Mesenchymal stem cell of the bone marrow (primary cell): ENCODE results near the genes PSG7, PSG9 and ZNF575.

- CAGE, long polyA plus RNA: no peak
Measured at GRCh38 chr19:42074701-42075938, 846 bp upstream of the ZNF574 start.

DNA sequence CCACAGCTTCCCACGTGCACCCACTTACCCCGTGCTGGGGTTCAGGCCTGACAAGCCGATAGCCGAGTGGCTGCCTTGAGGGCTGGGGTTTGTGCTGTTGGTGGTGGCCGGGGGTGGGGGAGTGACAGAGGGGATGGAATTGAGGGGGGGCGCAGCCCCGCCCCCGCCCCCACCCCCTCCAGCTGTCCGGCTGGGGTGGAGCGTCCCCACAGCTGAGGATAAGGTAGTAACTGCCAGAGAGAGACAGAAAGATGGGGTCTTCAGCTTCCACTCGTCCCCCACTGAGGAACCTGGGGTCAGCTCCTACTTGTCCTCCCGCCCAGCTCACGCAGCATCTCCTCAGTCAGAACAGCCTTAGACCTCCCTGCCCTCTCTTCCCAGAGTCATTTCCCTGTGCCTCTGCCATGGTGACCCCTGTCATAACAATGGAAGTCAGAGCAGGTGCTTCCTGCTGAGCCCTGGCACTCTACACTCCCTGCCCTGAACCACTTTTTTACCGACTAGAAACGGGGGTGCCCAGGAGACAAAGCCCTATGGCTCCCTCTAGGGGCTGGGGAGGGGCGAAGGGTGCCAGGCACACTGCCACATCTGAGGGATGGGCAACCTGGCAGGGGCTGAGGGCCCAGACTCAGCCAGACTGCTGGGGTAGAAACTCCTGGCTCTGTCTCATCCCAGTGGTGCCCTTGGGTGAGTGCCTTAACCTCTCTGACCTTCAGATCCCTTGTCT lies 16.2 kb downstream of the ZNF574 start:
- CAGE, long polyA plus RNA: no peak

DNA sequence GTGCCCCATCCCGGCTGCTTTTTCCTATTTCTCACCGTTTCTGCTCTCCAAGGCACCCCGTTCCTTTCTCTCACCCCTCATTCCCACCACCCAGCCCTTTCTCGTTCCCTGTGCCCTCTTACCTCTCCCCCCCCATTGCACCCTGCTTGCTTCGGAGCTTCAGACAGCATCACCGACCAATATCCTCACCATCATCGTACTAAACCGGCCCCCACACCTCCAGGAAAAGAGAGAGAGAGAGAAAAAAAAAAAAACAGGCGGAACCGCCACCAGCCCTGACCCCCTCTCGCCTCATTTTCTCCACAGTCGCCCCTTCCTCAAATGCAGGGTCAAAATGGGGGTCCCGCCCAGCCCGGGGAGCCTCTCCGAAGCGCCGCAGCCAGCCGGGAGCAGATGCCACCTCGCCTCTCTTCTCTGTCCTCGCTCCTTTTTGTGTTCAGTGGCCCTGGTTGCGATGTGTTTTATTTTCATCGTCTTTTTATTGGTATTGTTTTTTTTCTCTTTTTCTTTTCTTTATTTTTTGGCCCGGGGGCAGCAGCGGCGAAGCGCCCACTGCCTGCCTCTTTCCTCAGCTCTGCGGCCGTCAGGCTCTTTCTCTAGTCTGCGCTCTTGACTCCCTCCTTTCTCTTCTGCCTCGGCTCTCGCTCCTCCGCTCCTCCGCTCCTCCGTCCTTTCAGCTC lies 41.5 kb downstream of the DEDD2 start:
- CAGE, long polyA plus RNA: no peak

DNA sequence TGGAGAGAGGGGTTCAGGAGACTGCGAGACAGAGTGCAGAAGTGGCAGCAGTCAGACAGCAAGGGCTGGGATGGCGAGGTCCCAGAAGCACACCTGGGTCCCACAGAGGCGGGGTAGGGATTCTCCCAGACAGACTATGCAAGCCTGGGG lies 2.1 kb downstream of the ERF start:
- CAGE, long polyA plus RNA: no peak

- CAGE, long polyA plus RNA: no peak
Measured at GRCh38 chr19:42269373-42269994, 432 bp downstream of the CIC start.

DNA sequence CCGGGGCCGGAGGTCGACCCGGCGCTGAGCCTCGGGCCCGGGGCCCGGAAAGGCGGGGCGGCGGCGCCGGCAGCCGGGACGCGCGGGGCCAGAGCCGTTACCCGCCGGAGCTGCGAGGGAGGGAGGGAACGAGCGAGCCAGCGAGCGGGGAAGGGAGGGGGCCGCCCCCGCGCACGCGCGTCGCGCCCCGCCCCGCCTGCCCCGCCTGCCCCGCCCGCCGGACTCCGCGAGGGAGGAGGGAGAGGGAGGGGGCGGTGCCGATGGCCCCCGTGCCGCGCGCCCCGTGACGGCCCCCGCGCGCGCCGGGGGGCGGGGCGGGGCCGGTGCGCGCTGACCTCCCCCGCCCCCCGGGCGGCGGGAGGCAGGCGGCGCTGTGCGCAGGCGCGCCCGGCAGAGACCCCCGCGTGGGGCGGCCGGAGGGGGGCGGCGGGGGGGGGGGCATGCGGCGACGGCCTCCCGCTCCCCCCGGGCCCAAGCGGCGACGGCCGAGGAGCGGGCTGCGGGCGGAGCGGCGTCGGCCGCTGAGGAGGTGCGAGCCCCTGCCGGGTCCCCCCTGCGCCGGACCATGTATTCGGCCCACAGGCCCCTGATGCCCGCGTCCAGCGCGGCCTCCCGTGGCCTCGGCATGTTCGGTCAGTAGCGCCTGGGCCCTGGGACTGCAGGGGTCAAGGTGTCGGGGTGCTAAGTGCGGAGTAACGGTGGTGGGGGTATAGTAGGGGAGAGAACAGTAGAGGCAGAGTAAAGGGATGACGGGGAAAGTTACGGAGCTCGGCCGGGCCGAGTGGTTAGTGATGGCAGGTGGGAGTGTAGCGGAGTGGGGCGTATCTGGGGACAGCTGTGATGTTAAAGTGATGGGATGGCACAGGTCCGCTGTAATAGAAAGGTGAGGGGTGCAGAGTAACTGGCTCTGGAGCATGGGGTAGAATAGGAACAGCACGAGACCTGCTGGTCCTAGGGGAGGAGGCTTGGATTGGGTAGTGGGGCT lies 15.4 kb downstream of the CIC start:
- CAGE, long polyA plus RNA: no peak

GRCh38 chr19:42324327-42325094 lies 924 bp upstream of the MEGF8 start:
- CAGE, long polyA plus RNA: no peak

- CAGE, long polyA plus RNA: no peak
Measured at GRCh38 chr19:42326016-42326643, 695 bp downstream of the MEGF8 start.

DNA sequence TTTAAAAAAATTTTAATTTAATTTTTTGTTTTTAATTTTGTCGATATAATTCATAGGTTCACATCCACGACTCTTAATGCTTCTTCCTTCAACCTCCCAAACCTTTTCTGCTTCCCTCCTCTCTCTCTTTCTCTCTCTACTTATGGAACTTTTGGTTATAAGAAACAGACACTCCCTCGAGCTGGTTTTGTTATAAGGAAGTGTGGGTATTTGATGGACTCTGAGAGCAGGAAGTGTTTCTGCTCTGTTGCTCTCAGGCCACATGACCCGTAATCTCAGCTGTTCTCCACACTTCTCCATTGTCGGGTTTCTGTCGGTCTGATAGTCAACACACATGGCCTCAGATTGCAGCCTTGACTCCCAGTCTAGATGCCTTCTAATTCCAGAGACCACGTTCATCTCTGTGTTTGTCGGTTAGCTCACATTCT lies 26.5 kb downstream of the CNFN start:
- CAGE, long polyA plus RNA: no peak

DNA sequence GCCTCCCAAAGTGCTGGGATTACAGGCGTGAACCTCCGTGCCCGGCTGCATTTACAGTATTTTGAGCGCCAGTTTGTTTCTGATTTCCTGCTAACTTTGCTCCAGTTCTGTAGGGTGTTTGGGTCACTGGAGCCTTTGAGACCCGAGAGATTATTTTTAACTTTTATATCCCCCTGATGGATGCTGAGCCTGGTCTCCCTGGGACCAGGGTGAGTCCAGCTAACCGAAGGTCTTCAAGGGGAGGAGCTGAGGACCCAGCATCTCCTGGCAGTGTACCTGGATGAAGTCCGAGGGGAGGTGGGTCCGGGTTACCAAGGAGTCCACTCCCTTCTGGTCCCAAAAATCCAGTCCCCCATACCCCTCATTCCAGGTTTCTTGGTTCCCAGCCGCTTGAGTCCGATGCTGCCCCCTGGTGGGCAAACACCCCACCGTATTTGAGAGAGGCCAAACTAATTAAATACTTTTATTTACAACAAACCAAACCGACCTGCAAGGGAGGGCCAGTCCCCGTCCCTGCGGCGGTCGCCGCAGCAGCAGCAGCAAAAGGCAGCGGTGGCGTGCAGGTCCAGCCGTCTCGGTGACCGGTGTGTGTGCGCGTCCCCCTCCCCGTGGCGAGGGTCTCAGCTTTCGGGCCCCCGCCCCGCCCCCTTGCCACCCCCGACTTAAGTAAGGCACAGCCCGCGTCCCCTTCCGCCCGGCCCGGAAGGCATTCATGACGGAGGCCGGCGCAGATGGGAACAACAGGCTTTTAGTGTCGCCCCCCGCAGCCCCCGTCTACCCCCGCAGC lies 11.2 kb upstream of the CNFN start:
- CAGE, long polyA plus RNA: no peak

DNA sequence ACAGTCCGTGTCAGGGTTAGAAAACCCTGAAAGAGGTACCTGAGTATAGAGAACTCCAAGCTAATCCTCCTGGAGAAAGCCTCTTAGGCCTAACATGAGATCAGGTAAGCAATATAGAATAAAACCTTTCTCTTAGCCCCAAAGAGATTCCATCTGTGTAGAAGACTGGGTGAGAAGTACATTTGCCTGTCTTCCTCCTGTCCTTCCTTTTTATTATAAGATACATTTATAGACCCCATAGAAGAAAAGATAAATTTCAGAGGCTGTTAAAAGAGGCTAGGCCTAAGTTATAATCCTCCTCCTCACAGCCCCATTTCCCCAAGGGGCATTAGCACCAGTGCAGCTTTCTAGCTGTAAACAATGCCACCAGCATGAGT lies 20.9 kb downstream of the CEACAM1 start:
- CAGE, long polyA plus RNA: no peak

DNA sequence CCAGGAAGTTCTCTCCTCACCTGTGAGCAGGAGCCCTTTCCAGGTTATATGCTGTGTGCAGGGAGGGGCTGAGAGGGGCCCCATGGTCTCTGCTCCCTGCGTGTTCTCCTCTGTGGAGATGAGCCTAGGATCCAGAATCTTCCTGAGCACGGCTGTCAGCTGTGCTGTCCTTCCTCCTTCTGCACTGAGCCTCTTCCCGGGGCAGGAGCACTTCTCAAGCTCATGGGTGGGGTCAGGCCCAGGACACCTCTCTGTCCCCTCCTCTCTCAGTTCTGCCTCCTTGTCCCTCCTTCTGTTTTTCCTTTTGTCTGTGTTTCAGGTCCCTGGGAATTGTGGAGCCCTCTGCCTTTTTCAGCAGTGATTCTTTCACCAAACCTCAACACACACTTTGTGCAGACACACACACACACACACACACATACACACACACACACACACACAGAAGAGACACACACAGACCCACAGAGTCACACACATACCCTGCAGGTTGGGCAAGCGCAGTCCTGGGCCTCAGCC lies at the start of gene PSG7:
PSG7 (minus strand) TSS at position 215 of the 516 bp plus-strand sequence.
- CAGE, long polyA plus RNA: no peak

DNA sequence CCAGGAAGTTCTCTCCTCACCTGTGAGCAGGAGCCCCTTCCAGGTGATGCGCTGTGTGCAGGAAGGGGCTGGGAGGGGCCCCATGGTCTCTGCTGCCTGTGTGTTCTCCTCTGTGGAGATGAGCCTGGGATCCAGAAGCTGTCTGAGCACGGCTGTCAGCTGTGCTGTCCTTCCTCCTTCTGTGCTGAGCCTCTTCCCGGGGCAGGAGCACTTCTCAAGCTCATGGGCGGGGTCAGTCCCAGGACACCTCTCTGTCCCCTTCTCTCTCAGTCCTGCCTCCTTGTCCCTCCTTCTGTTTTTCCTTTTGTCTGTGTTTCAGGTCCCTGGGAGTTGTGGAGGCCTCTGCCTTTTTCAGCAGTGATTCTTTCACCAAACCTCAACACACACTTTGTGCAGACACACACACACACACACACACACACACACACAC lies at the start of gene PSG9:
PSG9 (minus strand) TSS at position 183 of the 430 bp plus-strand sequence.
- CAGE, long polyA plus RNA: no peak

DNA sequence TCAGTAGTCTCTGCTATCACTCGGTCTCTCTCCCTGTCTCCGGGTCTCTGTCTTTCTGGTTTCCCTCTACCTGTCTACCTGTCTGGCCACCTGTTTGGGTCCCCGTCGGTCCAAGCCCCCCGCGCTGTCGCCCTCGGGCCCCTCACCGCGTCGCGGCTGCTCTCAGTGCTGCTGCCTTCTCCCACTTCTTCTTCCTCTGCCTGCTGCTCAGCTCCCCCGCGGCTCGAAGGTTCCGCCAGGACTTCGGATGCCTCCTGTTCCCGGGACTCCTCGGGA lies 848 bp downstream of the PHLDB3 start:
- CAGE, long polyA plus RNA: no peak

GRCh38 chr19:43525894-43526559 lies 974 bp downstream of the ETHE1 start:
- CAGE, long polyA plus RNA: no peak

GRCh38 chr19:43533030-43533705 lies at the start of gene ZNF575:
TSS of gene ZNF575 (plus strand) at chr19:43533188.
- CAGE, long polyA plus RNA: no peak

- CAGE, long polyA plus RNA: no peak
Measured at GRCh38 chr19:43543380-43544010, 10.5 kb downstream of the ZNF575 start.

- CAGE, long polyA plus RNA: no peak
Measured at GRCh38 chr19:43661003-43661441, 8.9 kb downstream of the PLAUR start.

GRCh38 chr19:43675042-43676031 lies 5.4 kb upstream of the PLAUR start:
- CAGE, long polyA plus RNA: no peak

DNA sequence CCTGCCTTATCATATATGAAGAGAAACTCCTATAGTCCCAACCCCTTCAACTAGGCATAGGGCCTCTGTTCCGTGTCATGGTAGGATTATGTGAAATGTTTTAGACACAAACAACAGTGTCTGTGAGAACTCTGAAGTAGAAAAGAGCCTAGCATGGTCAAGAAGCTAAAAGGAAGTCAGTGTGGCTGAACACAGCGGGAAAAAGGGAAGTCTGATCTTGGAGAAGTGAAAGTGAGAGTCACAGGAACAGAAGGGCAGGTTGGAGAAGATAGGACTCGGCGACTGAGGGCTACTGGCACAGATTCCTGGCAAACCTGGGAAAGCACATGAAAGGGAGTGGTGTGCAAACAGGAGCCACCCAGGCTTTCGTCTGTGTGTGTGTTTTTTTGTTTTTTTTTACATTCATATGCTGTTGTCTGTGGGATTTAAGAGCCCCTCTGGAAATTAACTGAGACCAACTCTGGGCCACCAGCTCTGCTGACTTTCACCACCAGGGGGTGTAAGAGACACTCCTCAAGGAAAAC lies 9.7 kb downstream of the SMG9 start:
- CAGE, long polyA plus RNA: no peak